Skin of body (tissue), 2 donors: ENCODE data around the gene LAMC3.

DNA sequence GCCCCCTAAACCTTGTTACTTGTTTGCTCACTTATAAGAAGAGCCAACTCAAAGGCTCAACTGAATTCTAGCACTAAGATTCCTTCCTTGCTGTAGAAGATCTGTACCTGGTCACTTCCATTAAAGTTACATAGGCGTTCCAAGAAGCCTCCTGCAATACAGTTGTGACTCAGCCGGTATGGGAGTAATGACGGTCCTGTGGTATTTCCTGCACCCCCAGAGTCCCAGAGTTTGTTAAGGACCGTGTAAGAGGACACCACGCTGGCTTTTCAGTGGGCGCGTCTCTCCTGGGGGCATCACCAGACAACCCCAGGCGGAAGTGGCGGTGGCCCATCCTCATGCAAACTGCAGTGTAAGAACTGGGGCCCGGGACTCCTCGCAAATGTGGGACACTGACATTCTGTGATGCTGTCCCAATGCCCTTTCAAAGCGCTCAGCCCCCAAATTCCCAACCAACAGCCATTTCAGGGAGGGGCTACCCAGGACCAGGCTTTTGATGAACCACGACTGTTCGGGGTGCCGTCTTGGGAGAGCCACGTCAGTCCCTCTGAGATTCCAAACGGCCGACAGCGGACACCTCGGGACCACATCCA is 542 bp upstream of the FUBP3 start:
- RAMPAGE, long total RNA, result no peak

DNA sequence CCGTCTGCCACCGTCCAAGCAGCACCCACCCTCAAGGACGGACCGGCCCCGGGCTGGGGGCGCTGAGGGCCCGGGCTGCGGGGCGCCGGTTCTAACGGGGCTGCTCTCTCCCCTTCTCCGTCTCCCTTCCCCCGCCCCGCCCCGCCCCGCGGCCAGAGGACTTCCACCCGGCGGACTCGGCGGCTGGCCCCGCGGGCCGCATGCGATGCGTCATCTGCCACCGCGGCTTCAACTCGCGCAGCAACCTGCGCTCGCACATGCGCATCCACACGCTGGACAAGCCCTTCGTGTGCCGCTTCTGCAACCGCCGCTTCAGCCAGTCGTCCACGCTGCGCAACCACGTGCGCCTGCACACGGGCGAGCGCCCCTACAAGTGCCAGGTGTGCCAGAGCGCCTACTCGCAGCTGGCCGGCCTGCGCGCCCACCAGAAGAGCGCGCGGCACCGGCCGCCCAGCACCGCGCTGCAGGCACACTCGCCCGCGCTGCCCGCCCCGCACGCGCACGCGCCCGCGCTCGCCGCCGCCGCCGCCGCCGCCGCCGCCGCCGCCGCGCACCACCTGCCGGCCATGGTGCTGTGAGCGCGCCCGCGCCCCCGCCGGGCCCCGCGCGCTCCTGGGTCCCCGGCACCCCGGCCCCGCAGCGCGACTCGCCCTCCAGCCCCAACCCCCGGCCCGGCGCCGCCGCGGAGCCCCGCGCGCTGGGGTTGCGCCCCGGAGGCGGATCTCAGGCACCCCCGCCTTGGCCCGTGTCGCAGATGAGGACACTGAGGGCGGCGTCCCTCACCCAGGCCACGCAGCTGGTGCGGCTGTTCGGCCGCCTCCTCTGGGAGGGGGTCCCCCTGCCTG is 12.3 kb upstream of the EXOSC2 start:
- RAMPAGE, long total RNA, result no peak

DNA sequence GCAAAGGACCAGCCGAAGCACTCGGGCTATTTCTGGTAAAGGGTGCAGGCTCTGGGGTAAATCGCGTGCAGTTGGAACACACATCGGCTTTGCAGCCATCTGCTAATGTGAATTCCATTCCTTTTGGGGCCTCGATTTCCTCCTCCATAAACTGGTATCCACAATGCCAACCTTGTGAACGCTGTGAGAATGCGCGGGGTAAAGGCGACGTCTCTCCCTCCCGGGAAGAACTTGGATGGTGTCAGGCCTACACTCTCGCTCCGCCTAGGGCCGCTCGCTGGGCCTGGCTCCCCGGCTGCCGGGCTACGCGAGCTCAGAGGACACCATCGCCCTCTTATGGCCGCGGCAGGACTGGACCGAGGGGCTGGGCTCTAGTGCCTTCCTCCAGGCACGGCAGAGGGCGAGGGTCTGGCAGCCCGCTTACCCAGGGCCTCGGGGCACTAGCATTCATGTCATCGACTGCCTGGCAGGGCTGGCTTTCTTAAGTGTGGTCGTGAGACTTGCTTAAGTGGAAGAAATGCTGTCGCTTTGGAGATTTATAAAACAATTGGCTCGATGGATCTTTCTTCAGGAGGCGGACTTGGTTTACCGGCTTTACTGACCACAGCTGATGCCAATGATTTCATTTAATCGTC is 1.3 kb upstream of the EXOSC2 start:
- RAMPAGE, long total RNA, result no peak

GRCh38 chr9:130713194-130714060 is 19.8 kb downstream of the EXOSC2 start:
- RAMPAGE, long total RNA, result no peak

GRCh38 chr9:130719522-130719990 is 26.0 kb downstream of the EXOSC2 start:
- RAMPAGE, long total RNA, result no peak

- RAMPAGE, long total RNA, result no peak
These were observed 38.9 kb downstream of the EXOSC2 start for GRCh38 chr9:130732461-130732905.

- RAMPAGE, long total RNA, result no peak
These were observed 52.7 kb downstream of the EXOSC2 start for GRCh38 chr9:130745950-130746919.

- RAMPAGE, long total RNA, result no peak
These were observed 66.7 kb upstream of the ABL1 start for GRCh38 chr9:130768096-130768945.

DNA sequence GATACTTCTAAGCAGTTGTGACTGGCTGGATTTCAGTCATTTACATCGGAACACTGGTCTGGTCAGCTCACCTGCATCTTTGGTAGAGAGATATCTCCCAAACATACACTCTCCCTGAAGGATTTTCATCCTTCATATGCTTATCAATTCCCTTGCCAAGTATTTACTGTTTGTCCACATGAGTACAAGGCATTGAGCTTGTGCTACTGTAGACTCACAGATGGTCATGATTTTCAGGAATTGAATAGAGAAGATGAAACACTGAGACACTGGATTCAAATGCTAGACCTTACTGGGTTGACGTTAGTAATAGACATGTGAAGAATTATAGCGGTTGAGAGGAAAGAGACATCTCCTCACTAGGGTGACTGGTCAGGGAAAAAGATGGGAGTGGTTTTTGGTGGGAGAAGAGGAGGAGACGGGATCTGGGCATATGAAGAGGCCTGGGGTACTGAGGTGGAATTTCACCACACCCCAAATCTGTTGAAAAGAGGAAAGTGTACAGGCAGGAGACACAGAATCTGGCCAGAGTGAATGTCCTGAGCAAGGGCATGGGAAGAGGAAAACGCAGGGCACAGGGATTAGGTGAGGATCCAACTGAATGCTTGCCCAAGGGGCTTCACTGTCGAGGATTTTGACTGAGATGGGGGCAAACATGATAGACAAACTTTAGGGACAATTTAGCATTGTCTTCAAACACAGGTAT is 62.7 kb upstream of the ABL1 start:
- RAMPAGE, long total RNA, result no peak

- RAMPAGE, long total RNA, result no peak
These were observed 3.8 kb downstream of the ABL1 start for GRCh38 chr9:130838606-130839453.

DNA sequence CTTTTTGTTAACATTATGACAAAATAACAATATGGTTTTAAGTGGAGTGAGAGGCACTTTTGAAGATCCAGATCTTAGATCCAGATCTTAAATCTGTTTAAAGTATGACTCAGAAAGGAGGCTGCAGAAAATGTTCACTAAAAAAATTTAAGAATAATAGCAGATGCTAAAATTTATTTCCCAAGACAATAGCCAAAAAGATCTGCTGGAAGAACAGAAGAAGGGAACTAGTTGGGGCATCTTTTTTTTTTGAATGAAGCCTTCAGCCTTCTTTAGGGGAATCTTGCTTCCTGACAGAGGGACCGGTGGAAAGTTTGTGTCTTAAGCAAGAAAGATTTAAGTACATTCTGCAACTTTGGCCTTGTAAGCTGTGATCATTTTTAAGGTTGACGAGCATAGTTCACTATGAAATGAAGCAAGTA is 12.1 kb downstream of the ABL1 start:
- RAMPAGE, long total RNA, result no peak

GRCh38 chr9:131009034-131009757 is at the start of gene LAMC3:
Gene LAMC3, plus strand, starts transcription at chr9:131009174.
- RAMPAGE, long total RNA, result no peak

DNA sequence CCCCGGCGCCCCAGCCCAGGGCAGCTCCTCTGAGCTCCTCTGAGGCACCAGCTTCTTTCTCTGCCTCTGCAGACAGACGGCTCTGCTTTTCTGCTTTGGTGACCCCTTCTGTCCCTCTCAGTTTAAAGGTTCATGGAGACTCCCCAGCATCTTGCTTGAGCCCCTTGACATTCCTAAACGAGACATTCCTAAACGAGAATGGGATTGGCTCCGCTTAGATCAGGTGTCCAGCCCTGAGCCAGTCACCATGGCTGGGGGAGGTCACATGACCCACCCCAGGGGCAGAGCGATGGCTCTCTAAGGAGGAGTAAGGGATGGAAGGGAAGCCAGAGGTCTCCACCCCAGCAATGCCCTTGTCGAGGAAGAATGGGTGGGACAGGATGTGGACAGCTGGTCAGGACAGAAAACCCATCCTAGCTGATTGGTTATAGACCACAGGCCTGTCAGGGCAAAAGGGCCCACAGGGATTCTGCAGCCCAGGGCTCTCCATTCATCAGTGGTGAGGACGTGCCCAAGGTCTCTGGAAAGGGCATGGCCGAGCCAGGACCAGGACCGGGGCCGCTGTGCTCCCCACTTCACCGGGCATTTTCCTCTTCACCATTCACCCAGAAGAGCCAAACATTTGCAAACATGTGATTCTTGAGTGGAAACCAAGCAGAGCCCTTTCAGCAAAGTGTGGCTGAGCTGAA is 19.9 kb upstream of the AIF1L start:
- RAMPAGE, long total RNA, result no peak

GRCh38 chr9:131096715-131097234 is 444 bp downstream of the AIF1L start:
- RAMPAGE, long total RNA, result no peak

DNA sequence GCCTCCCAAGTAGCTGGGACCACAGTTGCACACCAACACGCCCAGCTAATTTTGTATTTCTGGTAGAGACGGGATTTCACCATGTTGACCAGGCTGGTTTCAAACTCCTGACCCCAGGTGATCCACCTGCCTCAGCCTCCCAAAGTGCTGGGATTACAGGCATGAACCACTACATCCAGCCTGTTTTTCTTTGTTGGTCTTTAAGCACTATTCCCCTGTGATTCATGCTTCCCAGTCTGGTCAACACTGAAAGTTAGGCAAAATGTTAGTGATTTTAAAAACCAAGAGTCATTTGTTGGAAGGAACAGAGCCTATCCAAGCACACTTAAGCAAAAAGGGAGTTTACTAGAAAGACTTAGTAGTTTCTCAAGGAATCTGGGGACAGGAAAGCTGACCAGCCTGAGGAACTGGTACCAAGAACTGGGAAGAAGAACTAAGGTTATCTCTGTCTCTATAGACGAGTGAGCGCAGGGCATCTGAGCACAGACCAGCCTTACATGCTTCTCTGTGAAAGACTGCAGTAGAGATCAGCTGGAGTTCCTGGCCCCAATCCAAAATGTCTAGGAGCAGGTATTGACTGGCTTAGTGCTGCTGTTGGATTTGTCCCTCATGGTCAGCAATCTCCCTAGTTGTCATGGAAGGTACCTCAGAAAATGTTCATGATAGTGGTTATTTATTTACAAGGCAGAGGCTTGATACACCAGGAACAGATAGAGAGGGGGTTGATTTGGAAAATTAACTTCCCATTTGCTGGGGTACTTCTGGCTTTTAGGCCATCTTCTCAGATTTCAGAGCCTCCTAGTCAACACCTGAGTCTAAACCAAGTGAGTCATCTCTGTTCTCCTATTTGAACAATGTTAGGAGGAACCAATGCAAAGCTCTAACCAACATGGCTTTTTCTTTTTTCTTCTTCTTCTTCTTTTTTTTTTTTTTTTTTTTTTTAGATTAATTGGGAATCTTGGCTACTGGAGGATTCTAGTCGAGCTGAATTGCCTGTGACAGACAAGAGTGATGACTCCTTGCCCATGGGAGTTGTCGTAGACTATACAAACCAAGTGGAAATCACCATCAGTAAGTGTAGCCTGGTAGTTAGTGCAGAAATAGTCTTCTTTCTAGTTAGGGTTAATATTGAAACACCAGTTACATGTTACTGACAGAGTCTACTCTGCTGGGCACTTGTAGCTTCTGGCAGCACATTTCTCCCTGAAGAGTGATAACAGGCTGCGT is 13.4 kb downstream of the NUP214 start:
- RAMPAGE, long total RNA, result no peak

GRCh38 chr9:131140306-131140758 is 14.9 kb downstream of the NUP214 start:
- RAMPAGE, long total RNA, result no peak

DNA sequence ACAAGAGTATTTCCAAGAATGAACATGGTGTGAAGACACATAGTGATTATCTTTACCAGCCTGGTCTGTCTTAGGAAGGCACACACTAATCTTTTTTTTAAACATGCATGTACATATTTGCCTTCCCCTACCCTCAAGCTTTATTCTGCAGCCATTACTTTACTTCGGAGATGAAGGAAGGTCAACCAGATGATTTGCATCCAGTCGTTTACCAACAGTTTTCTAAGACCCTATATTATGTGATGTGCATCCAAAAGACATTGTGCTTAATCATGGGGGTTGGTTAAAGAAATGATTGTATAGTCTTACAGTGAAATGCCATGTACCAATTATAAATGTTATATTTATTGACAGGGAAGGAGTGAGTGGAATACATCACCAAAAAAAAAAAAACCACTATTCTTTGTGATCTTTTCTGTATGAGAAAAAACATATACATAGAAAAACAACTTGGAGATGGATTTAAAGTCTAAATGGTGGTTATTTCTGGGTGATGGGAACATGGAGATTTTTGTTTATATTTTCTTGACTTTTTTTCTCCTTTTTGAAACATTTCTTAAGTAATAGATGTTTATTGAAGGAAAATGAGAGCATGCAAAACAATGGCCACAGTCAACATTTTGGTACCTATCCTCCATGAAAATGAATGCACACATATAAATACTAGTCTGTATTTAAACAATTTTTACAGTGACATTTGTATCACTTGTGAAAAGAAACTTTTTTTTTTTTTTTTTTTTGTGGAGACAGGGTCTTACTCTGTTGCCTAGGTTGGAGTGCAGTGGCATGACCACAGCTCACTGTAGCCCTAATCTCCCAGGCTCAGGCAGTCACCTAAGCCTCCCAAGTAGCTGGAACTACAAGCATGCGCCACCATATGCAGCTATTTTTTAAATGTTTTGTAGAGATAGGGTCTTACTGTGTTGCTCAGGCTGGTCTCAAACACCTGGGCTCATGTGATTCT is 15.7 kb downstream of the NUP214 start:
- RAMPAGE, long total RNA, result no peak

GRCh38 chr9:131189763-131190366 is 64.5 kb downstream of the NUP214 start:
- RAMPAGE, long total RNA, result no peak

GRCh38 chr9:131282525-131283663 is 6.6 kb upstream of the FAM78A start:
- RAMPAGE, long total RNA, result no peak

GRCh38 chr9:131393567-131393917 is 344 bp upstream of the PRRC2B start:
- RAMPAGE, long total RNA, result no peak